Vein endothelial cell (primary cell): ENCODE results near the genes RARRES2 and AOC1.

DNA sequence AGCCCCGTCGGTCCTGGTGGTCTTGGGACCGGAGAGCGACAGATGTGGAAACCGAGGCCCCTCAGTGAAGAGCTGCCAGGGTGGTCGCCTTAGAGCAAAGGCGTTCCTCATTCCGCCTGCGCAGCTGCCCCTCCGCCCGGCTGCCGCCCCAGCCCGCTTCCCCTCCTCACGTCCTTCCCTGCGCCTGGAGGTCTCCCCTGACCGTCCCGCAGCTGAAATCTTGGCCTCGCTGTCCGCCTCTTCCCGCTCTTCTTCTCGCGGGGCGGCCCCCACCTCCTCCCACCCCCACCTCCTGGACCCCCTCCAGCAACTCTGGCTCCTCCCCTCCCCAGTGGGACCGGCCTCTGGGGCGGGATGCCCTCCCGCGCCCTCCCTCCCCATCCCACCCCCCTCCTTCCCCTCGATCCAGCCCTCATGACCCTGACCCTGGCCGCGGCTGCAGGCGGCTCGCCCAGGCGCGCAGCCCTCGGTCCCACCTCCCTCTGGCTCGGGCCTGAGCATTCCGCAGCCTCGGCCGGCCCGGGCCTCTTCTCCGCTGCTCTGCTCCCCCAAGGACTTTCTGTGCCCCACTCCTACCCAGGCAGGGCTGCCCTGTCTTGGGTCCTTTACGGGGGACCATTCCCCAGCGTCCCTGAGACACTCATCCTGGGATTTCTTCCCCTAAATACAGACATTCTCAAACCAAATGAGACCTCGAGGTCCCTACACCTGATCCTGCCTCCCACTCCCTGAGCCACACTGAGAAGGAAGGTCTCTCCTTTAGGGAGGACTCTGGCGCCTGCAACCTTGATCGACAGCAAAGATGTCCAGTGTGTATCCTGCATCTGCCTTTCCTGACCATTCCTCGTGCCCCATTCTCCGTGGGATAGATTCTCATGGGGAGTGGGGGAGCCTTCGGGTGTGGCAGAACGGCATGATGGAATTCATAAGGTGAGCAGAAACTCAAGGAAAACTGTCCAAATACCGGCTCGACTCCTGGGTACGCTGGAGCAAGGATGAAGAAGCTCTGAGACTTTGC lies at the start of gene RARRES2:
RARRES2 (minus strand) TSS at position 222 of the 1,018 bp plus-strand sequence.
- CAGE, long polyA plus RNA, result no peak

DNA sequence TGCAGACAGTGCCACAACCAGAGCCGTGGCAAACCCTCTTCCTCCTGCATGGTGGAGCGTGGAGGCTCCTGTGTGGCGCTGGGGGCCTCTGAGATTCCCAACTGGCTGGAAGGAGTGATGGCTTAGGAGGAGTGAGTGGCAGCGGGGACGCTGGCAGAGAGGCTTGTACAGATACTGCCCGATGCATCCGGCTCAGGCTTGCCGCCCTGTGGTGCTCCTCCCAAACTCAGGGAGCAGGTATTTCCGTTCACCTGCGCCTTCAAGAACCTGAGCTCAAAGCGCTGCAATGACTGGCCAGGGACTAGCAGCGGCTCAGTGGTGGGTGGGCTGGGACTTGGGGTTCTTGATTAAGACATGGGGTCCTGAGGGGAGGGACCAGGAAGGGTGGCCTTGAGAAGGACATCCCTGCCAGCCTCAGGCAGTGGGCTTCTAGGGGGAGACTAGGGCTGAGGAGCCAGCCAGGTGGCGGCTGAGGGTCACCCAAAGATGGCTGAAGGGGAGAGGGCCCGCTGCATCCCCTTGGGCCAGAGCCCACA lies 3.0 kb downstream of the ZNF775 start:
- CAGE, long polyA plus RNA, result no peak

DNA sequence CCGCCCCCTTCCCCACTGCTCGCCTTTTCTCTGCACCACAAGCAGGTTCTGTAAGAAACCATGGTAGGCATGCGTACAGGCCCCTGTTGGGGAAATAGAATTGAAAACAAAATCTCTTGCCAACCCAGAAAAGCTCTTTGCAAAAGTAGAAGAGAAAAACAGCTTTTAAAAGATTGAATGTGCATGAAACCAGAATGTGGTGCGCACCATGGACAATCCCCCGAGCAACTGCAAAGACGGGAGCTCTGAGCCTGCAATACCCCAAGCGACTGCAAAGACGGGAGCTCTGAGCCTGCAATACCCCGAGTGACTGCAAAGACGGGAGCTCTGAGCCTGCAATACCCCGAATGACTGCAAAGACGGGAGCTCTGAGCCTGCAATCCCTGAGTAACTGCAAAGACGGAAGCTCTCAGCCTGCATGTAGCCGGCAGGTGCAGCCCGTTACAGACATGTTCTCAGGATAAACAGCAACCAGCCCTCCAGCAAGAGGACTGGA lies 6.1 kb downstream of the ZNF775 start:
- CAGE, long polyA plus RNA, result no peak

- CAGE, long polyA plus RNA, result no peak
Measured at GRCh38 chr7:150399455-150400544, 5.7 kb upstream of the ENSG00000284691 start.

DNA sequence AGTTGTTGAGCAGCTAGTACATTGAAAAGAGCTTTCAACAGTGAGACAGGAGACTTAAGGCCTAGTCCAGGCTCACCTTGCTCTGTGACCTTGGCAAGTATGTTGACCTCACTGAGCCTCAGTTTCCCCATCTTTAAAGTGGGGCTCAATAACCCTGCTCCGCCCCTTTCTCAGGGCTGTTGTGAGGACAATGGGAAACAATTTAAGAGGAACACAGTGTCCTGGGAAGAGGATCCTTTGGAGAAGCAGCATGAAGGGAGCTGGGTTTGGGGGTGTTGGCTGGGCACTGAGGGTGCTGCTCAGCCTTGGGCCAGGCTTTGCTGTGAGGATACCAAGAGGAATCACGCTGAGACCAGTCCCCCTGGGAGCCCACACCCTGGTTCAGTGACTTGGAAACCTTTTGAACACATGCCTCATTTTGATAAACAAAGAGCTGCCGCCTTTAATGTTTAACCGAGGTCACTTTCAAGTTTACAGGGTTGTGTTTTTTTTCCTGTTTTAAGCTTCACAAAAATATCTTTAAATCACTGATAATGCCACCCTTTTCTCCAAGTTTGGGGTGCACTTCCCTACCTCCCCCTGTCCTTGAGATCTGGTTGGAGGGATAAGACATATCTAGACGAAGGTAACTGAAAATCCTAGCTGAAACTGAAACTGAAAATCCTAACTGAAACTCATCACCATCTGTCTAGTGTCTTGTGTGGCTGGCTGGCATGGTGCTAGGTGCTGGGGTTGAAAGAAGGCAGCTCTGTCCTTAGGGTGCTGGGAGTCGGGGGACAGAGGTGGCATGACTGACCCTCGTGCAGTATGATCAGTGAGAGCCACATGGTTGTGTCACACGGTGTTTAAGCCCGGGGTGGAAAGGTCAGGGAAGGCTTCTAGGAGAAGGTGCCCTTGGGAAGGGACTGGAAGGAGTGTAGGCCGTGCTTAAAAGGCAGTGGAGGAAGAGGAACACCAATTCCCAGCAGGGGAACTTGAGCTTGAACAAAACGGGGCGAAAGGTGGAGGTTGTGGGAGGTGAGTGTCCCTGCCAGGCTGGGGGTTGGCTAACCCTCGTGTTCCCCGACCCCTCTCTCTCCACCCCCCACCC lies 1.3 kb downstream of the ENSG00000284691 start:
- CAGE, long polyA plus RNA, result no peak

- CAGE, long polyA plus RNA, result no peak
Measured at GRCh38 chr7:150408659-150409447, 3.4 kb downstream of the ENSG00000284691 start.

GRCh38 chr7:150515562-150516347 lies 1.1 kb downstream of the GIMAP7 start:
- CAGE, long polyA plus RNA, result no peak

- CAGE, long polyA plus RNA, result no peak
Measured at GRCh38 chr7:150631299-150631879, 796 bp downstream of the GIMAP6 start.

GRCh38 chr7:150686083-150686717 lies 694 bp downstream of the GIMAP2 start:
- CAGE, long polyA plus RNA, result no peak

GRCh38 chr7:150769806-150770393 lies 30.3 kb downstream of the TMEM176B start:
- CAGE, long polyA plus RNA, result no peak

GRCh38 chr7:150783967-150784701 lies 16.0 kb downstream of the TMEM176B start:
- CAGE, long polyA plus RNA, result no peak

DNA sequence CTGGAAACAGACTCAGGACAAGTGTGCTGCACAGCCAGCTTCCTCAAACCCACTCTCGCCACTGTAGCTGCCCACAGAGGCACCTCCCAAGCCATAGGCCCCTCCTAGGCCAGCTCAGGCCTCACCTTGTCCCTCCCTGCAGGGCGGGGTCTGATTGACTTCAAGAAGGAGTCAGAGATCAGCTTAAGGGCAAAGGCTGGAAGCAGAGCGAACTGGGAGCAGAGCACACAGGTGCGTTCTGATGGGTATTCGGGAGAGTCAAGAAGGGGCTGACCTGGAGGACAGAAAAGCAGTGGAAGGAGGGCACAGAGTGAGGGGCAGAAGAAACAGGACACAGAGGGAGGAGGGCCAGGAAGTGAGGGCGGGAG lies at the start of gene AOC1:
AOC1 (plus strand) TSS at position 190 of the 368 bp plus-strand sequence.
- CAGE, long polyA plus RNA, result no peak

DNA sequence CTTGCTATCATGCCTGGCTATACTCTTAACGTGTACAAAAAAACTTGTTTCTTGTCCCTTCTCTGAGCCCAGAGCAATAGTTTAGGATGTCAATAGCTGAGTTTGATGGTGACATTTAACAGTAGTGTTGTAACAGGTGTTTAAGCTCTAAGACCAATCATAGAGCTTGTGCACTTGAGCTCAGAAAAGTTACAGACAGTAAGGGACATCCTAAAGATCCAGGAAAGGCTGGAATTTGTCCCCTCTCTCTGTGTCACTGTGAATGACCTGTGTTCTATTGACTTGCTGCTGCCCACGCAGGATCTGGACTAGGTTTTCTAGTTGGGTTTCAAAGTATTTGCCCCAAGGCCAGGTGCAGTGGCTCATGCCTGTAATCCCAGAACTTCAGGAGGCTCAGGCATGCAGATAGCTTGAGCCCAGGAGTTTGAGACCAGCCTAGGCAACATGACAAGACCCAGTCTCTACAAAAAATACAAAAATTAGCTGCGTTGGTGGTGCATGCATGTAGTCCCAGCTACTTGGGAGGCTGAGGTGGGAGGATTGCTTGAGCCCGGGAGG lies 17.1 kb downstream of the AOC1 start:
- CAGE, long polyA plus RNA, result no peak

DNA sequence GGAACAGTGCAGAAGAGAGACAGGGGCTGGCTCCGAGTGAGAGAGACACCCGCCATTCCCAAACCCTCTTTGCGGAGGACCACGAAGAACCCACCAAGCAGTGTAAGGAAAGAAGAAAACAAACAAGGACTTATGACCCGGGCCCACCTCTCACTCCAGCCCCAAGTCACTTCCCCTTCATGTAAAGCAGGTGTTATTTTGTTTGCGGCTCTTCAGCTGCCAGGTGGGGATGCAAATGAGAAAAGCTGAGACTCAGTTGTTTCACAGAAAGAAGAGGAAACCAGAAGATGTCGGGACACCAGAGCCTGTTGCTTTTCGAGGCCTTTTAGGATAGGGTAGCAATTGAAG lies 45.1 kb downstream of the AOC1 start:
- CAGE, long polyA plus RNA, result no peak

DNA sequence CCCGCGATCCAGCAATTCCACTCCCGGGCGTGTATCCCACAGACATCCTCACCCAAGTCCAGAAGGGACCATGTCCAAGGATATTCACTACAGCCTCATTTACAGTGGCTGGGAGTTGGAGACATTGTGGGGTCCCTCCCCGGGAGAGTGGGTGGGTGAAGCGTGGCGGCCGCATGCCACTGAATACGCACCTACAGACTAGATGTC lies 10.0 kb downstream of the KCNH2 start:
- CAGE, long polyA plus RNA, result no peak

DNA sequence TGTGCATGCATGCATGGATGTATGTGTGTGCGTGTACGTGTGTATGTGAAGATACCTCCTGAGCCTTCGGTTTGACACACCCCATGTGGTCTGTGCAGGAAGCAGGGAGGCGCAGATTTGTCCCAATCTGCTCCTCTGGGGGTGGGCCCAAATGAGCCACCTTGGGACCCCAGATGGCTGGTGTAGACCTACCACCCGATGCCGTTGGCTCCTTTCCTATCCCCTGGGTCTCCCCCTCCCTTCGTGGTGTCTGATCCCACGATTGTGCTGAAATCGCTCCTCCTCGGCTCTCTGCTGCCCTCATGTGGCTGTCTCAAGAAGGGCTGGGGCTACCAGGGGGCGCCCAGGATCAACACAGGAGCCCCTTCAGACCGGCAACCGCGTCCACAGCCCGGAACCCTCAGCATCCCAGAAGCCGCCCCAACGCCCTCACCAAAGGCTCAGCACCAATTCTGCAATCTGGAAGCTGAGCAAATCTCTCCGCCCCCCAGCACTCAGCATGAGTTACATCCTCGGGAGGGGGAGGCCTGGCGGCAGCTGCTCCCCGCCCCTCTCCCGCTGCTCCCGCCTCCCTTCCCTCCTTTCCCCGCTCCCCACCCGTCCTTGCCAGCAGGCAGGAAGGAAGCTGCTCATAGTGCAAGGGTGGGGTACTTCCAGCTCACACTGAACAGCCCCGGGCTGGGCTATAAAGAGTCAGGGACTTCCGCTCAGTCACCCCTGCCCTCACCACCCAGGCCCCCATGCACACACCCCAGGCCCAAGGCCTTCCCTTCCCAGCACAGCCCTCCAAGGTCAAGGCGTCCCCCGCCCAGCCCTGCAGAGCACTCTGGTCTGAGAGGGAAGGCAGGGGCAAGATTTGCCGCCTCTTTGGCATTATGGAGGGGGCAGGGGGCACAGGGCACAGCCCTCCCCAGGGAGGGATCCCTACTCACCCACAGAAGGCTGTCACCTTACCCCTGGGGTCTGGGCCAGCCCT lies 2.2 kb upstream of the NOS3 start:
- CAGE, long polyA plus RNA, result no peak

DNA sequence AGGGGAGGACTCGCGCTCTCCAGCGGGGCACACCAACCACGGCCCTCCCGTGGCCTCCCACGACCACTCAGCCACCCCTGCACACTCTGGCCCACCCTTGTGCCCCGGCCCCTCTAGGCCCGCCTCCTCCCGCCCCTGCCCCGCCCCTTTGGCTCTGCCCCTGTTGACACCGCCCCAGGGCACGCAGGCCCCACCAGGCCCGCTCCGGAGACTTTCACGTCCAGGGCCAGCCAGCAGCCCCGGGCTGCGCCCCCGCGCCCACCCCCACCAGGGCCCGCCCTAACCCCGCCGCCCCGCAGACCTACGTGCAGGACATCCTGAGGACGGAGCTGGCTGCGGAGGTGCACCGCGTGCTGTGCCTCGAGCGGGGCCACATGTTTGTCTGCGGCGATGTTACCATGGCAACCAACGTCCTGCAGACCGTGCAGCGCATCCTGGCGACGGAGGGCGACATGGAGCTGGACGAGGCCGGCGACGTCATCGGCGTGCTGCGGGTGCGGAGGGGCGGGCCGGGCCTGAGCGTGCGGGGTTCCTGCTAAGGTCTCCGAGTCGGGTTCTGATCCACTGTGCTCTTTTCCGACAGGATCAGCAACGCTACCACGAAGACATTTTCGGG lies 10.8 kb downstream of the ATG9B start:
- CAGE, long polyA plus RNA, result no peak

DNA sequence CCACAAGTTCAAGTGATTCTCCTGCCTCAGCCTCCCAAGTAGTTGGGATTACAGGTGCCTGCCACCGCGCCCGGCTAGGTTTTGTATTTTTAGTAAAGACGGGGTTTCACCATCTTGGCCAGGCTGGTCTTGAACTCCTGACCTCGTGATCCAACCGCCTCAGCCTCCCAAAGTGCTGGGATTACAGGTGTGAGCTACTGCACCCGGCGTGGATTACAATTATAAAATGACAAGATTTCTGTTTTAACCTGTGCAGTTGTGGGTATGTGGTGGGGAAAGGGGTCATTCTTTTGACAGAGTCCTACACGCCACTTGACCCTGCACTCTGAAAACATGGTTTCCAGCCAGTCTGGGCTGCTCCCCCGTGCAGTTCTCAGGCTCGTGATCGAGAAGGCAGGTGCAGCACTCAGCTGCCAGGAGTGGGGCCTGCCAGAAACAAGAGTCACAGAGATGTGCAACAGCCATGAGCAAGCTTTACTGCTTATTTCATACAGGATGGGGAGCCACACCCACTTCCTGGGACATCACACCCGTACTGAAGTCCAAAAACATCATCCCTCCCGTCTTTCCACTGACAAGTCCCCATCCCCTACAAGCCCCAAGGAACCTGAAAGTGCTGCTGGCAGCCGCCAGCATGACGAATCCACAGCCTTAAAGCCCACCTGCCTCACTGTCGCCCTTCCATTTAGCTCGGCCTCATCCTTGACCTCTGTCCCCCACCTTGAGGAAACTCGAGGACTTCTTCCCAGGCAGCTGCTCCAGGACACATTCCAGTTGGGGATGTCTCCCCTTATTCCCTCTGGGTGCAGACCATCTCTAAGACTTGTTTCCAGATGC lies 9.4 kb downstream of the ATG9B start:
- CAGE, long polyA plus RNA, result no peak

- CAGE, long polyA plus RNA, result no peak
Measured at GRCh38 chr7:151016637-151016930, 7.7 kb downstream of the ATG9B start.

- CAGE, long polyA plus RNA, result no peak
Measured at GRCh38 chr7:151047974-151048475, 306 bp upstream of the ASIC3 start.